ENCODE measurements around a stretch of chr21.

DNA sequence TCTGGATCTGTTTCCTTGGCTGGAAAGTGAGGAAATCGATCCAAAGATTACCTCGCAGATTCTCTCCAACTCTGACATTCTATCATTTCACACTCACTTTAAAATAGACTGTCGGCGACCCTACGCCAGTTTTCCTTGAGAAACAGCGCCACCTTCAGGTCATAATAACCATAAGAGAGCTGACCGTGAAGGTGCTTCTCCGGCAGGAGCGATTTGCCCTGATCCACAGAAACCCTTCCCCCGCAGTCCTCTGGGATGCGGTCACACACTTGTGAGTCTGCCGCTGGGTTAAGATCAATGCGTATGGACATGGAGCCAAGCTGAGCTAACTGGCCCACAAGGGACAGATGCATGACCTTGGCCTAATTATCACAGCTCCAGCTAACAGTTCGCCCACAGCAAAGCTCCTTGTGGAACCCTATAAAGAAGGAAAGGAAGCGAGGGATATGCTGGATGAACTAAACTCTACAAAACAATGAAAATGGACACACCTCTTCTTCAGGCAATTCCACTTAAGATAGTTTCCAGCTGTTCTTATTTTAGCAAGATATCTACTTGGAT is 32.8 kb upstream of the IFNAR2 start:
- RRBS, 2 experiments = no CpG with 5 or more reads among the region's 15 CpGs
CAGE:
- cytosol, long polyA minus RNA = no peak
- cytosol, long polyA plus RNA = no peak
- long polyA plus RNA = no peak
- nucleus, long polyA minus RNA = no peak
- nucleus, long polyA plus RNA = no peak

DNA sequence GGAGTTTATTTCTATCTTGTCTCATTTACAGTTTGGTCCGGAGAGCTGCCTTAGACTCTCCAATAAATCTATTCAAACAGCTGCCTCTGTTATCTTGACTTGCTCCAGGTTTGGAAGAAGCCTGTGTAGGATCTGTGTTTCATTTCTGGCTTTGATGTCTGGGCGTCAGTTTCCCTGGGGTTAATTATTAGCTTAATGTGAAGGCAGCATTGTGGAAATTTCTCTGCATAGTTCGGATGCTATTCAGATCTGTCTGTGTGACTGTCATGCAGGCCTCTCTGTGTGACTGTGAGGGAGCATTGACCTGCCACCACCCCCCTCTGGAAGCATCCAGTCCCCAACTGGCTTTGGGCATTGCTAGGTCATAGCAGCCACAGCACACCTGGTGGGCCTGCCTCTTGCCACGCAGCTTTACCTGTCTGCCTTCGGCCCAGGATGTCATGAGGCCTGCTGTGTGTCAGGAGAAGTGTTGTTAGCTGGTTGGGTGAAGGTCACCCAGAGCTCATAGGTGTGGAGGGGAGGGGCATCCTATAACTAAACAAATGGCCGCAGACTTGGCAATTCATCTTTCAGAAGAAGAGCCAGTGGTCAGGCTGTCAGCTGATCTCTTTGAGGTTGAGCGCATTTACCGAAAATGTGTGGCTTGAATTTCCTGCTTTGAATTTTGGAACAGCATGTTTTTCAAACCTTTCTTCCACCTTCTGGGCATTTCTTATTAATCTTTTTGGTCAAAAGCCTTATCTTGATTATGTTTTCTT is 9.8 kb downstream of the IFNGR2 start:
- RRBS, 2 experiments = no CpG with 5 or more reads among the region's 8 CpGs
CAGE:
- cytosol, long polyA minus RNA = no peak
- cytosol, long polyA plus RNA = no peak
- long polyA plus RNA = no peak
- nucleus, long polyA minus RNA = no peak
- nucleus, long polyA plus RNA = no peak

GRCh38 chr21:33423676-33424252 is 20.6 kb downstream of the IFNGR2 start:
- RRBS, 2 experiments = no CpG with 5 or more reads among the region's 8 CpGs
CAGE:
- cytosol, long polyA minus RNA = no peak
- cytosol, long polyA plus RNA = no peak
- long polyA plus RNA = no peak
- nucleus, long polyA minus RNA = no peak
- nucleus, long polyA plus RNA = no peak

DNA sequence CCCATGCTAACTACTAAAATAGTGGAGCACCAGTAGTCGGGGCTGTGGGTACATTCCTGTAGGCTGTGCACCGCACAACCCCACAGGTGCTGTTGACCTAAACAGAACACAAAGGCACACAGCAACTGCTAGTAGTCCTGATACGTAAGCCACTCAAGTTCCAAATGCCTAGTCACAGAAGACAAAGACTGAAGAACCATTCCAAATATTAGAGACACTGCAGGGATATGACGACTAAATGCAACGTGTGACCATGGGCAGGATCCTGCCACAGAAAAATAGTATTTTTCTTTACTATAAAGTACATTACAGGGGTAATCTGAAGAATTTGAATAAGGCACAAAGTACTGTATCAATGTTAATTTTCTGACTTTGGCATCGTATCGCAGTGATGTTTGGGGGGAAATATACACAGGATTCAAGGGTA is 36.4 kb downstream of the TMEM50B start:
- RRBS, 2 experiments = no CpG with 5 or more reads among the region's 7 CpGs
CAGE:
- cytosol, long polyA minus RNA = no peak
- cytosol, long polyA plus RNA = no peak
- long polyA plus RNA = no peak
- nucleus, long polyA minus RNA = no peak
- nucleus, long polyA plus RNA = no peak

DNA sequence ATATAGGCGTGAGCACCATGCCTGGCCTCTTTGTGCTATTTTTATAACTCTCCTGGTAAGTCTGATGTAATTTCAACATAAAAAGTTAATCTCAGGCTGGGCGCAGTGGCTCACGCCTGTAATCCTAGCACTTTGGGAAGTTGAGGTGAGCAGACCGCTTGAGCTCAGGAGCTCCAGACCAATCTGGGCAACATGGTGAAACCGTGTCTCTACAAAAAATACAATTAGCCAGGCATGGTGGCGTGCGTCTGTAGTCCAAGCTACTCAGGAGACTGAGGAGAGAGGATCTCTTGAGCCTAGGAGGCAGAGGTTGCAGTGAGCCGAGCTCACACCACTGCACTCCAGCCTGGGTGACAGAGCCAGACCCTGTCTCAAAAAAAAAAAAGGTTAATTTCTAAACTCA is 35.6 kb downstream of the TMEM50B start:
- RRBS, 2 experiments = no CpG with 5 or more reads among the region's 8 CpGs
CAGE:
- cytosol, long polyA minus RNA = no peak
- cytosol, long polyA plus RNA = no peak
- long polyA plus RNA = no peak
- nucleus, long polyA minus RNA = no peak
- nucleus, long polyA plus RNA = no peak

DNA sequence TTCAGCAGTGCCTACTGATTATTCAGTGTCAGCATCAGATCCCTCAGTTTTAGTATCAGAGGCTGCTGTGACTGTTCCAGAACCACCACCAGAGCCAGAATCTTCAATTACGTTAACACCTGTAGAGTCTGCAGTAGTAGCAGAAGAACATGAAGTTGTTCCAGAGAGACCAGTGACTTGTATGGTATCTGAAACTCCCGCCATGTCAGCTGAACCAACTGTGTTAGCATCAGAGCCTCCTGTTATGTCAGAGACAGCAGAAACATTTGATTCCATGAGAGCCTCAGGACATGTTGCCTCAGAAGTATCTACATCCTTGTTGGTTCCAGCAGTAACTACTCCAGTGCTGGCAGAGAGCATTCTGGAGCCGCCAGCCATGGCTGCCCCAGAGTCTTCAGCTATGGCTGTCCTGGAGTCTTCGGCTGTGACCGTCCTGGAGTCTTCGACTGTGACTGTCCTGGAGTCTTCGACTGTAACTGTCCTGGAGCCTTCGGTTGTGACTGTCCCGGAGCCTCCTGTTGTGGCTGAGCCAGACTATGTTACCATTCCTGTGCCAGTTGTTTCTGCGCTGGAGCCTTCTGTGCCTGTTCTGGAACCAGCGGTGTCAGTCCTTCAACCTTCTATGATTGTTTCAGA is 10.2 kb downstream of the SON start:
- RRBS, 2 experiments = no CpG with 5 or more reads among the region's 11 CpGs
CAGE:
- cytosol, long polyA minus RNA = no peak
- cytosol, long polyA plus RNA = no peak
- long polyA plus RNA = no peak
- nucleus, long polyA minus RNA = no peak
- nucleus, long polyA plus RNA = no peak

- RRBS, 2 experiments = no CpG with 5 or more reads among the region's 8 CpGs
CAGE:
- cytosol, long polyA minus RNA = no peak
- cytosol, long polyA plus RNA = no peak
- long polyA plus RNA = no peak
- nucleus, long polyA minus RNA = no peak
- nucleus, long polyA plus RNA = no peak
These were observed 15.9 kb downstream of the DONSON start for GRCh38 chr21:33572163-33573430.

GRCh38 chr21:33703634-33704111 is 61.4 kb downstream of the ITSN1 start:
- RRBS, 2 experiments = no CpG with 5 or more reads among the region's 7 CpGs
CAGE:
- cytosol, long polyA minus RNA = no peak
- cytosol, long polyA plus RNA = no peak
- long polyA plus RNA = no peak
- nucleus, long polyA minus RNA = no peak
- nucleus, long polyA plus RNA = no peak

GRCh38 chr21:33797107-33797655 is 118.4 kb downstream of the ATP5PO start:
- RRBS, 2 experiments = no CpG with 5 or more reads among the region's 6 CpGs
CAGE:
- cytosol, long polyA minus RNA = no peak
- cytosol, long polyA plus RNA = no peak
- long polyA plus RNA = no peak
- nucleus, long polyA minus RNA = no peak
- nucleus, long polyA plus RNA = no peak

DNA sequence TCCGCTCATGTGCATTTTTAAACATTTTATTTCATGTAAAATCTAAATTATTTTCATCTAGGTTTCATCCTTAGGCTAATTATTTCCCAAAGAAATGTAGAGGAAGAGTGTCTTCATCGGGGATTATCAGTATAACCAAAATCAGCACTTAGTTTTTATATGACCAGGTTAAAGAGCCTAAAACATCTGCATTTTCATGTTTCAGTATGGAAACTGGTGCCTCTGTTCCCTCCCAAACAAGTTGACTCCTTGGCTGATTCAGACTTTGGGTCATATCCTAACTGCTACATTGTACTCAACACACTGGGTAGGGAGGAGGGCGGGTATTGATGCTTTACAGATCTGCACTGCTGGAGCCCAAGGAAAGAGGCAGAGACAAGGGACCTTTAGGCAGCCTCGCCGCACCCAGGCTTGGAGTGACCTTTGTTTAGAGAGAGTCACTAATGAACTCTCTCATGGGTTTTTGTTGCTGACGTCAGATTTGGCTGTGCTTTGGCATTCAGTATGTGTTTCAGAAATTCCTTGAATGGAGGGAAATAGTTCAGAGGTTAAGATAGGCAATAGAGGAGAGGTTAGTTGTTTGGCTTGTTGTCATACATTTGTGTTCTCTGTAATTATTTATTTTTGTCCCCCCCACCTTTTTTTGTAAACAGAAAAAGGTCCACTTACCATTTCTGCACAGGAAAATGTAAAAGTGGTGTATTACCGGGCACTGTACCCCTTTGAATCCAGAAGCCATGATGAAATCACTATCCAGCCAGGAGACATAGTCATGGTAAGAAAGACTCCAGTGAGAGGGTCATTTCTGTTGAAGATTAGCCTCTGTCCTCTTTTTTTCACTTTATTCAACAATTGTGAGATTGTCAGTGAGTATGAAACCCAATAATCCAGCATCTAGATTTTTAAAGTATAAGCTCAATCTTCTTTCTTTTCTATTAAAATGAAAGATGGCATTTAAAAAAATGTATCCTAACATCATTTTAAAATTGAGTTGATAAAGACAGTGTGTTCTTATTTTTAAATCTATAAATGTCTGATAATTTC is 116.1 kb downstream of the ATP5PO start:
- RRBS, 2 experiments = no CpG with 5 or more reads among the region's 7 CpGs
CAGE:
- cytosol, long polyA minus RNA = no peak
- cytosol, long polyA plus RNA = no peak
- long polyA plus RNA = no peak
- nucleus, long polyA minus RNA = start-site peak on the plus strand centred at position 831 of the sequence, 467 bp wide, 10 reads
- nucleus, long polyA plus RNA = no peak

DNA sequence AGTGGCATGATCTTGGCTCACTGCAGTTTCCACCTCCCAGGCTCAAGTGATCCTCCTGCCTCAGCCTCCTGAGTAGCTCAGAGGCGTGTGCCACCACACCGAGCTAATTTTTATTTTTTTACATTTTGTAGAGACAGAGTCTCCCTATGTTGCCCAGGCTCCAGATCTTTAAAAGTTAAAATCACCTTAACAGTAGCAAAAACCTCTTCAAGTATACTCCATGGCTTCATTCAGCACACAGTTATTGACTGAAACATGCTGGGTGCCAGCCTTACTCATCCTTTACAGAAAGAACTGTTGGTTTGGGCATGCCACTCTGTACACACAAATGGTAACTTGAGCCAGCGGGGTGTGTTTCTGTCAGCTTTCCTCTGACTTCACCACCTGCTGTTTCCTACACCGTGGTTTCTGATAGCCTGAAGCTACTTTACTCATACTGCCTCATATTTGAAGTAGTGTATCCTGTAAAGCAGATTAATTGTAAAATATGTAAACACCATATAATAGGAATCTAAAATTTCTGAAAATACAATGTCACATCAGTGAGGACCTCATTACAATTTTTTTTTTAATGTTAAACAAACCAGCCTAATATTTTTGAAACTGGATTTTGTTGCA is 114.0 kb downstream of the ATP5PO start:
- RRBS, 2 experiments = no CpG with 5 or more reads among the region's 4 CpGs
CAGE:
- cytosol, long polyA minus RNA = no peak
- cytosol, long polyA plus RNA = no peak
- long polyA plus RNA = no peak
- nucleus, long polyA minus RNA = no peak
- nucleus, long polyA plus RNA = no peak

- RRBS, 2 experiments = no CpG with 5 or more reads among the region's 7 CpGs
CAGE:
- cytosol, long polyA minus RNA = no peak
- cytosol, long polyA plus RNA = no peak
- long polyA plus RNA = no peak
- nucleus, long polyA minus RNA = no peak
- nucleus, long polyA plus RNA = no peak
These were observed 11.6 kb downstream of the ATP5PO start for GRCh38 chr21:33903810-33904502.

DNA sequence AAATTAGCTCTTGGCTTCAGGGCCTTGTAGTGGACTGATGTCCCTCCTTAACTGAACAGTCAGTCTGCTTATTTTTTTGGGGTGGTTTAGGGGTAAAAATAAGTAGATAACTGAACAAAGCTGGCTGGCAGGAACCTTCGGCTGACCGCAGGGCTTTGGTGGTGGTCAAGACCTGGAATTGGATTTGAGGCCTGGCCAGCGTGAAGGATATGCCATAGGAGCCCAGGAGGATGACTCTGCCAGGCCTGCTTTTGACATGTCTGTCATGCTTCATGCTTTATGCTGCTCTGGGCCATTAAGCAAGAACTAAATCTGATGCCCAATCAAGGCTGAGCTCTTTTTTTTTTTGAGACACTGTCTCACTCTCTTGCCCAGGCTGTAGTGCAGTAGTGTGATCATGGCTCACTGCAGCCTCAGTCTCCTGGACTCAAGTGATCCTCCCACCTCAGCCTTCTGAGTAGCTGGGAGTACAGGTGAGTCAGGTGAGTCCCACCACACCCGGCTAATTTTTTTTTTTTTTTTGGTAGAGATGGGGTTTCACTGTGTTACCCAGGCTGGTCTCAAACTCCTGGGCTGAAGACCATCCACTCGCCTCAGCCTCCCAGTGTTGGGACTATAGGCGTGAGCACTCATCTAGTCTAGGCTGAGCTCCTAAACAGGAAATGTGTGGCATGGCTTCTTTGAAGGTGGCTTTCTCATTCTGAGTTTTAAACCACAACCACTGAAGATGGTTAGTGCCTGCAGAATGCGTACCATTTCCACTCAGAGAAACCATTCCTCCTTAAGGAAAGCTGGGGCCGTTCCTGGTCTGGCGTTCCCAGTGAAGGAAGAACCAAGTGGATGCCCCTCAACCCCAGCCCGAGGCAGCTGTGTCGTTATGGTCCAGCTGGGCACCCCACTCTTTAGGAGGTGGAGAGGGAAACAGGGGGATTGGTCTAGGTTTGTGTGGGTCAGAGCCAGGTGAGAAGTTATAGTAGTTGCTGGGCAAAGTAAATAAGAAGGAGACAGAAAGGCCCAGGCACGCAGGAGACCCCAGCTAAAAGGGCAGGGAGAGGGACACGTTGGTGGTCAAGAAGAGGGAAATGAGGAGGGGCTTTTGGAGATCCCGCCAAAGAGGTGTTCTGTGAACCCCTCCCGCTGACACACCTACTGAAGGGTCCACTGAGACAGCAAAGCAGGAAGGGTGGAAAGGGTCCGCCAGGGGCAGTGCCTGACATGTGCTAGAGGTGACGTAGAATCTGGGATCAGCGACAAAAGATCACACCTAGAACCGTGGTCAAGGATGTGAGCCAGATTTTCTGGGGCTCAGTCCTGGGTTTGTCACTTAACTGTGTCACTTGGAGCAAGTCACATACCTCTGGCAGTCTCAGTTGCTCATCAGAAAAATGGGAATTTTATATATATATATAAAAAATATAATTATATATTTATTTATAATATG is 34.3 kb upstream of the ATP5PO start:
- RRBS, 2 experiments = no CpG with 5 or more reads among the region's 19 CpGs
CAGE:
- cytosol, long polyA minus RNA = no peak
- cytosol, long polyA plus RNA = no peak
- long polyA plus RNA = no peak
- nucleus, long polyA minus RNA = no peak
- nucleus, long polyA plus RNA = no peak

- RRBS, 2 experiments = no CpG with 5 or more reads among the region's 4 CpGs
CAGE:
- cytosol, long polyA minus RNA = no peak
- cytosol, long polyA plus RNA = start-site peak on the minus strand at chr21:33968432-33968485, 114 and 161 reads in 2 replicates
- long polyA plus RNA = start-site peak on the minus strand at chr21:33968429-33968468, 91 and 98 reads in 2 replicates
- nucleus, long polyA minus RNA = no peak
- nucleus, long polyA plus RNA = start-site peak on the minus strand at chr21:33968429-33968468, 48 and 59 reads in 2 replicates
These were observed 52.7 kb upstream of the ATP5PO start for GRCh38 chr21:33968190-33968907.

- RRBS, 2 experiments = no CpG with 5 or more reads among the region's 8 CpGs
CAGE:
- cytosol, long polyA minus RNA = no peak
- cytosol, long polyA plus RNA = no peak
- long polyA plus RNA = no peak
- nucleus, long polyA minus RNA = no peak
- nucleus, long polyA plus RNA = no peak
These were observed 78.2 kb upstream of the ATP5PO start for GRCh38 chr21:33993737-33994290.

DNA sequence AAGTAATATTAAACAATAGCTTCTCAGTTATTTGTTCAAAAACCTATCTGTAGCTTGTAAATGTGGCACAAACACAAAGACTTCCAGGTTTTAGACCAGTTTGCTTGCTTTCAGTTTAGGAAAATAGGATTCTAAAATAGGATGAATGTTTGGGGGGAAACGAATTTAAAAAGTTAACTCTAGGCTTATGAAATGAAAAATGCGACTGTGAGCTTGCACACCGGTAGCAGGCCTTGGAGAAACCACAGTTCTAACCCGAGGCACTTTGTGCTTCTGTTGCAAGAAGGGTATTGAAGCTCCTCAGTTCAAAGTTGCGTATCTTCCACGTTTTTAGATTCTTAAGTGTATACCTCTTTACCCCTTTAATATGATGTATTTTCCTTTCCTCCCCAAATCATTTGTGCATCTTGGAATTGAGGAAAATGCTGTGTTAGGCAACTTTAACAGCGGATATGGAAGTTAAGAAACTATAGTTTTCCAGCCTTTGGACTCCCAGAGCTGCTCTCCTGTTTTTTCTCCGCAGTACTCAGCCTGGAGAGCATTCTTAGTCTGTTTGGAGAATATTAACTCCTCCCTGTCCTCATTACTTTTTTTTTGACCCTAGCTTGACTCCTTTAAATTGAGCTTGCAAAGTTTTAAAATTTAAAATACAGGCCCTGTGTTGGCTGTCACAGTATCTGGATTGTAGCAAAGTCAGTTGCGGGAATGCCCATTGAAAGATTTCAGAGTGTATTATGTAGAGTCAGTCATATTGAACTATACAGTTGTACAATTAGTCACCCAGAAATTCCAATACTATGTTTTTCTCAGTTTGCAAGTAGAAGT is 2.5 kb downstream of the MRPS6 start:
- RRBS, 2 experiments = no CpG with 5 or more reads among the region's 9 CpGs
CAGE:
- cytosol, long polyA minus RNA = no peak
- cytosol, long polyA plus RNA = no peak
- long polyA plus RNA = no peak
- nucleus, long polyA minus RNA = no peak
- nucleus, long polyA plus RNA = no peak

DNA sequence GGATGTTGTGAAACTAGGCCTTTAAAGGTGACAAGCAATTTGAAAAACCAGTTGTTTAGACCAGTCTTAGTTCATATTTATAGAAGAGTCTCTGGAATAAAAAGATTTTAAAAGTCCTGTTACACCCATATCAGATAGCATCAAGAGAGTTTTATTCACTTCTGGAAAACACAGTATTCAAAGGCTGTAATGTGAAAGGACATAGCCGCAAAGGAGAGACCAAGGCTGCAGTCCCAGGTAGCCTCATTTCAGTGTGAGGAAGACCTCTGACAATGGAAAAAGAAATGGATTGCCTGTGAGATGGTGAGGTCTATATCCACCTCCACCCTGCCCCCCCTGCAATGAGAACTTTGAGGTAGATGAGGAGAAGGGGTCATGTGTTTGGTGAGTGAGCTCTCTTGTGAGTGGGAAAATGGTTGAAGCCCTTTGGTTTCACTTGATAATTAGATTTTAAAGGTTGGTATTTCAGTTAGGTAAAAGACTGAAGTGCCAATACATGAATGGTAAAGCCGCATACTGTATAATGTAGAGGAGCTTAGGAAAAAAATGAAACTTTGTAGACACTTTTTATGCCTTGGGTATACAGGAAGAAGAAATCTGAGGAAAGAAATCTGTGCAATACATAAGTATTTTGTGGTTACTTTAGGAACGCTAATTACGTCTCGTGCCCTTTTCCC is 3.5 kb downstream of the MRPS6 start:
- RRBS, 2 experiments = no CpG with 5 or more reads among the region's 5 CpGs
CAGE:
- cytosol, long polyA minus RNA = no peak
- cytosol, long polyA plus RNA = no peak
- long polyA plus RNA = no peak
- nucleus, long polyA minus RNA = no peak
- nucleus, long polyA plus RNA = no peak

- RRBS, 2 experiments = no CpG with 5 or more reads among the region's 10 CpGs
CAGE:
- cytosol, long polyA minus RNA = no peak
- cytosol, long polyA plus RNA = no peak
- long polyA plus RNA = no peak
- nucleus, long polyA minus RNA = no peak
- nucleus, long polyA plus RNA = no peak
These were observed 58.4 kb downstream of the MRPS6 start for GRCh38 chr21:34131648-34132320.

DNA sequence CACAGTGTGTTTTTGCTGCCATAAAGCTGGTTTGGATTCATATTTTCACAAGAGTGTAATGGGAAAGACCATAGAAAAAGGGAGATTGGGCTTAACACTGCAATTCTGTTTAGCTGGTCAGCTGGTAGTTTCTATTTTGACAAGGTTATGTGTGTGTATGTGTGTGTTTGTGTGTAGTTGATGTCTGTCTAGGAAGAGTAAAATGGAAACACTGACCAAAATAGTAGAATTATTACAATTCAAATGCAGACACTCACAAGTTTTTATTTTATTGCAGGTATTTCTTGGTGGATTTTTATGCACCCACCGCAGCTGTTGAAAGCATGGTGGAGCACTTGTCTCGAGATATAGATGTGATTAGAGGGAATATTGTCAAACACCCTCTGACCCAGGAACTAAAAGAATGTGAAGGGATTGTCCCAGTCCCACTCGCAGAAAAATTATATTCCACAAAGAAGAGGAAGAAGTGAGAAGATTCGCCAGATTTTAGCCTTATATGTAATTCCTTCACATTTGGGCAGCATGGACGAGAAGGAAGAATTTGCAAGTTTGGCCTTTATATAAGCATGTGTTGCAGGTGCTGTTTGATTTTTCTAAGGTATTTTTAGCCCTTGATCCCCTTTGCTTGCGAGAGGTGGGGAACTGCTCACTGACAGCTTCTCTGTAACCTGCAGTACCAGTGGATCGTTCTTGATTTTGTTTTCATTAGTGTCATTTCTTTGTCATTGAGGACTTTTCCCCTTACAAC is 68.9 kb downstream of the MRPS6 start:
- RRBS, 2 experiments = no CpG with 5 or more reads among the region's 7 CpGs
CAGE:
- cytosol, long polyA minus RNA = no peak
- cytosol, long polyA plus RNA = no peak
- long polyA plus RNA = no peak
- nucleus, long polyA minus RNA = no peak
- nucleus, long polyA plus RNA = no peak

DNA sequence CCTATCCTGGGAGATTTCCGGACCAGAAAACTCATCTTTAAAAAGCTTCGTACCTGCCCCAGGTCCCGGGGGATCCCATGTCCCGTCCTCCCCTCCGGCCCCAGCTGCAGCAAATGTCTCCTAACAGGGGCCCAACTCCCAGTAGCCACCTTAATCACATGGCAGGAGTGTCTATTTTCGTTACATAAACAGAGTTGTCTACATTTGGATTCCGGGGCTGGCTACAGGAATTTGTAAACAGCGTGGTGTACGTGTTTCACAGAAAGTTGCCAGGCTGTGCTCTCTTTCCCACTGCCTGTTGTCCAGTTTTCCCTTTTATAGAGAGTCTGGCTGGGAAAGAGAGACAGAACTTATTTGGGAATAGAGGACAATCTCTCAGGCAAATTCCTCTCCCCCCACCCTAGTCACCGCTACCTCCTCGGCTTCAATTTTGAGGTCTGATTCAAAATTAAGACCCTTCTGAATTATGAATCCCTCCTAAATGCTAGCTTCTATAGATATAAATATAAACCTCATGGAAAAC is 17.8 kb upstream of the KCNE2 start:
- RRBS, 2 experiments = 27 to 83% methylated on average over 2 to 3 of the region's 11 CpGs
CAGE:
- cytosol, long polyA minus RNA = no peak
- cytosol, long polyA plus RNA = no peak
- long polyA plus RNA = no peak
- nucleus, long polyA minus RNA = no peak
- nucleus, long polyA plus RNA = no peak